Lower leg skin (tissue), 2 donors: Measurements from ENCODE around the gene COL5A1.

- PRO-cap, result unidirectional peak, plus-strand start at chr9:133944710
- RAMPAGE, long total RNA, 2 experiments, result no peak in any of the 2 experiments
Measured at GRCh38 chr9:133944387-133945672, 47.3 kb downstream of the VAV2 start.

DNA sequence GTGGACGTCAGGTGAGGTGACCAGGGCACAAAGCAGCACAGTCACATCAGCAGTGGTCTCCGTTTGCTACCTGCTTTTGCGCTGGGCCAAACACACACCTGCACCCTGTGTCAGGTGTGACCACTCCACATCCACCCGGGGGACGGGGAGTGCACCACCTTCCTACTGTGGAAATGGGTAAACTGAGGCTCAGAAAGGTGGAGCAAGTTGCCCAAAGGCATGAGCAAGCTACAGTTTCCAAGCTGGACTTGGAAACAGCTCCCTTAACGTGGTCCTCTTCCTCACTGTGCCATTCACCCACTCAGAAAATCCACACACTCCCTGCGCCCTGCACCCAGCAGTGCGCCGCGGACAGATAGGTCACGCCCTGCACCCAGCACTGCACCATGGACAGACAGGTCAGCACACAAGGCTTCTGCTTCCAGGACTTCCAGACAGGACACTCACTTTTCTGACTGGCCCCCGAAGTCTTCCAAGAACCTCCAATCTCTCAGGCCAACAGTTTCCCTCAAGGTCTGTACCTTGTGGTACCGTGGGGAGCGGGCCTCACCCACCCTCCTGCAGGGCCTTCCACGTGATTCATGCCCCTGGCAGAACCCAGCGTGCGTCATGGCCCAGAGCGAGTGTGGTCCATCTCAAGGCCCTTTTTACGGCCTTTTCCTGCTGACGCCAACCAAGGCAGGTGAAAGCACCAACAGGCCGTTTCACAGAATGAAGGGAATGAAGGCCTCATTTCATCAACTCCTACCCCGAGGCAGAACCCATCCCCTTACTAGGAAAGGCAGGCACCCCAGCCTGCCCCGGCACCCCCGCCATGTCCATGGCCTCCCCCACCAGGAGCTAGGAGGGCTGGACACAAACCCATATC, 17.5 kb downstream of the VAV2 start:
- PRO-cap, result no peak
- RAMPAGE, long total RNA, 2 experiments, result no peak in any of the 2 experiments

DNA sequence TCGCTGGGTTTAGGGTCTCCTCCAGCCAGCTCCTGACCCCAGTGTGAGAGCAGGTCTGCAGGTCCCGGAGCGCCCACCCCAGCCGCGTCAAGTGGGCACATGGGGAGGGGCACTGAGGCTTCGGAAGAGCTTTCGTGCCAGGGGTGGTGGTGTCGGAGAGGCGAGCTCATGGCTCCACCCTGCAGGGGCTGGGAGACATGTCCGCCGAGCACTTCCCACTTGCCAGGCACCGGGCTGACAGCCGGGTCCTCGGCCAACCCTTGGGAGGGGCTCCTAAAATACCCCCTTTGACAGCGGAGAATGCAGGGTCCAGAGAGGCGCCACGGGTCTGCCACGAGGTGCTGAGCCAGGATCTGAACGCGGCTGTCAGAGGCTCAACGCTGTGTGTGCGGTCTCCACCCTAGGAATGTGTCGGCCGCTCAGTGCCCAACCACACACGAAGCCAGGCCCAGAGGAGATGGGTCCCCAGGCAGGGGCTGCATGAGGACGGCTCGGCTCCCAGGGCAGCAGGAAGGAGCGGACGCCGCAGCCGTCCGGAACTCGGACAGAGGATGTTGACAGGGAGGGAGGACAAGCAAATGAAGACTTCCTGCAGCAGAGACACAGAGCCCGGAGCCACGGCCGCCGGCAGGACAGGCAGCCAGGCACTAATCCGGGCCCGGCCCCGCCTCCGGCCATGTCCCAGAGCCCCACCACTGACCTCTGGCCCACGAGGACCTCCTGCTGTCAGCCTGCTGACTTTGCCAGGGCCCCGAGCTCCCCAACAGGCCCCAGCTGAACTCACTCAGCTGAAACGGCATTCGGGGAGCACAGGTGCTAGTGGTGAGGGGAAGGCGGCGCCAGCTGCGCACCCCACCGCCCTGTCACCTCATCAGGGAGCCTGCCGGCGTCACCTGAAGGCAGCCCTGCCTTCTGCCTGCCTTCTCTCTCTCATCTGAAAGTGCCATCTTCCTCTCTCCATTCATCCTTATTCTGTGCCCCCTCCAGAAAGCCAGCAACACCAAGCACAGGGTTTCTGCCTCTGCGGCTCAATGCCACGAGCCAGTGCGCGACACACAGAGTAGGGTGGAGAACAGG, 12.8 kb downstream of the VAV2 start:
- PRO-cap, result no peak
- RAMPAGE, long total RNA, 2 experiments, result no peak in any of the 2 experiments

DNA sequence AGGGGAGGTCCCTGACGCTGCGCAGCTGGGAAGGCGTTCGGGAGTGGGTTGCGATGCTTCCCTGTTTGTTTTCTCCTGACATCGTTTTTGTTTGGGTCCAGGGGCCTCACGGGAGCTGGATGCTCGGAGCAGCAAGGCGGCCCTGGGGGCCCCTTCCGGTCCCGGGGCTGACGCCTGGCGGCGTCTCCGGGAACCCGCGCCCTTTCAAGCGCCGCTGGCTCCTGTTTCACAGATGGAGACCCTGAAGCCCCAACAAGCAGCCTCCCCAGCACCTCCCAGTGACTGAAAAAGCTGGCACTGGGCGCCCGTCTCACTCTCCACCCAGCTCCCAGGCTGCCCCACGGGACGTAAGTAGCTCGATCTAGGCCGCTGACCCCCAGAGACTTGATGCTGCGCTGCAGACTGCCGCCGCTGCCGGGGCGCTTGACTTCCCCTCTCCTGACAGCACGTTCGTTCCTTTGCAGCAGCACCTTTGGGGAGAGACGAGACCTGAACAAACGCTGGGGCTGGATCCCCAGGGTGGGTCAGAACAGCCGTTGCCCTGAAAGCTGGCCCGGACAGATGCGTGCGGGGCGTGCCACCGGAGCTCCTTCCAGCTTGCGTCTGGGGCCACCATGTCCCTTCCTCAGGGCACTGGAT, 582 bp downstream of the BRD3OS start:
- PRO-cap, result no peak
- RAMPAGE, long total RNA, 2 experiments, result no peak in any of the 2 experiments

DNA sequence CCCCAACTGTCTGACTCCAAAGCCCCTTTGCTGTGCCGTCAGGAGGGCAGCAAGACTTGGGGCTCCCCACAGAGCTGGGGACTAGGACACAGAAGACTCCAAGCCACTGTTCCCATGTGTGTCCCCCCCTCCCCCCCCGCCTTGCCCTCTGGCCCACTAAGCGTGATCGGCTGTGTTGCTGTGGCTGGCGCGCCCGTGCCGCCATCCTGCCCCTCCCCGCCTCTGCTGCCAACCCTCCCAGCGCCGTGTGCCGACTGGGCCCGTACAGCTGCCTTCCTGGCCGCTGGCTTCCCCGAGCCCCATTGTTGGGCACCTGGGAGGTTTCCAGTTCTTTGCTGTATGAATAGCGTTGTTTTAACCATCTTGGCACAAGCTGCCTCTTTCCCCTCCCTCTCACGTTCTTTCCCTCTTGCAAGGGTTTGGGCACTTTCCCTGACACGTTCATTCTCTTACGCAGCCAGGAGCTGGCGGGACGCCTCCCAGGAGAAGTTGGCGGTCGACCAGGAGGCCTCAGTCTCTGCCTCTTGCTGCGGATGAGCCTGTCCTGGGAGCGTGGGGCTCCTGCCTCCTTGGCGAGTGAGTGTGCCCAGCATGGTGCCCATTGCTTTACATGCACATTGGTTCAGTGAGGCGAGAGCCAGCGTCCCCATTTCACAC, 43.2 kb upstream of the RXRA start:
- PRO-cap, result no peak
- RAMPAGE, long total RNA, 2 experiments, result no peak in any of the 2 experiments

DNA sequence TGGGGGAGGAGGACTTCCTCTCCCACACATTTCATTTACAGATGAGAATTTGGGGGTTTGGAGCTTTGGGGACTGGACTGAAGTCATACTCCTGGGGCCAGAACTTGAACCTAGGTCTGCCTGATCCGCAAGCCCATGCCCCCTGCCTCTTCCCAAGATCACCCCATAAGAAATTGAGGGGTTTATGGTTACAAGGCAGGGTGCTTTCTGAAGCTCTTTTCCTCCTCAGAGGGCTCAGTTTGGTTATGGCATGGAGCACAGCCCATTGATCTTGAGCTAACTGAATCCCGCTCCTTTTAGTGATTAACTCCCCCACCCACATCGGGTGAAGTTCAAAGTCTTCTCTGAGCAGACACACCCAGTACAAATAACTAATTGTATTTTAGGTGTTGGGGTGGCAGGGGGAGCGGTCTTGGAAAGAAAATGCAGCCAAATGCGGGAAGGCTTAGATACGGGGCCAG, 18.7 kb upstream of the RXRA start:
- PRO-cap, result no peak
- RAMPAGE, long total RNA, 2 experiments, result no peak in any of the 2 experiments

DNA sequence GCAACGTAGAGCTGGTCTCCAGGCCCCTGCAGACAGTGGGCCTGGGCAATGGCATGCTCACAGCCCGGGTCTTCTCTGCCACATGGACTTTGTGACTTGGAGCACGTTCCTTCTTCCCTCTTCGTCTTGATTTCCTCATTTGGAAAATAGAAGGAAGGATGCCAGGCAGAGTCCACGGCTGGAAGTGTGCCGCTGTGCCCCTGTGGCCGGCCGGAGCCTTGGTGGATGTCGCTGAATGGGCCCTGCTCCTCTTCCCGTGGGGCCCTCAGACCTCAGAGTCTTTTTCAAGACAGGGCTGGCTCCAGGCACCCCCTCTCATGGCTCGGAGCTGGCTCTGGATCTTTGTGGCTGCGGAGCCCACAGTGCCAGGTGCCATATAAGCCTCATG, 10.1 kb downstream of the RXRA start:
- PRO-cap, result no peak
- RAMPAGE, long total RNA, 2 experiments, result no peak in any of the 2 experiments

GRCh38 chr9:134341315-134342219, 15.3 kb downstream of the RXRA start:
- PRO-cap, result no peak
- RAMPAGE, long total RNA, 2 experiments, result no peak in any of the 2 experiments

DNA sequence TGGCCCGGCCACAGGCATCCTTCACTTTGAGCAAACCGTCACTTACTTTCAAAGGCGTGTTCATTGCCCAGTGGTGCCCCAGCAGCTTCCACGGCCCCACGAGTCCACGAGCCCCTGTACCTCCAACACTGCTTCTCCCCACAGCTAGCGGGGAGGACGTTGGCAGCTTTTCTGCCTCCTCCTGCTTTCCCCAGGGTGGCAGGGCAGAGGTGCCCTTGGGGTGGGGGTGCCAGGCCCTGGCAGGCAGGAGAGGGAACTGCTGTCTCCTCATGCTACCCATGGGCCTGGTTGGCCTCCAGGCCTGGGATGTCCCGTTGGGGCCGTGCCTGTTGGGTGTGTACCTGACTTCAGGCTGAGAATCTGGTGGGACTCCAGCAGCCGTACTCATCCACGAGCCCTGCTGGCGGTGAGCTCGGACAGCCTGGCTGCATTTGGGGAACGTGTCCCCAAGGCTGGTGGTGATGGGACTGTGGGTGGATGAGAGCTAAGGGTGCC, 27.3 kb downstream of the RXRA start:
- PRO-cap, result no peak
- RAMPAGE, long total RNA, 2 experiments, result no peak in any of the 2 experiments

GRCh38 chr9:134364353-134365185, 38.3 kb downstream of the RXRA start:
- PRO-cap, result no peak
- RAMPAGE, long total RNA, 2 experiments, result no peak in any of the 2 experiments

GRCh38 chr9:134390261-134391275, 64.3 kb downstream of the RXRA start:
- PRO-cap, result no peak
- RAMPAGE, long total RNA, 2 experiments, result no peak in any of the 2 experiments

- PRO-cap, result no peak
- RAMPAGE, long total RNA, 2 experiments, result no peak in any of the 2 experiments
Measured at GRCh38 chr9:134420765-134421366, 94.6 kb downstream of the RXRA start.

DNA sequence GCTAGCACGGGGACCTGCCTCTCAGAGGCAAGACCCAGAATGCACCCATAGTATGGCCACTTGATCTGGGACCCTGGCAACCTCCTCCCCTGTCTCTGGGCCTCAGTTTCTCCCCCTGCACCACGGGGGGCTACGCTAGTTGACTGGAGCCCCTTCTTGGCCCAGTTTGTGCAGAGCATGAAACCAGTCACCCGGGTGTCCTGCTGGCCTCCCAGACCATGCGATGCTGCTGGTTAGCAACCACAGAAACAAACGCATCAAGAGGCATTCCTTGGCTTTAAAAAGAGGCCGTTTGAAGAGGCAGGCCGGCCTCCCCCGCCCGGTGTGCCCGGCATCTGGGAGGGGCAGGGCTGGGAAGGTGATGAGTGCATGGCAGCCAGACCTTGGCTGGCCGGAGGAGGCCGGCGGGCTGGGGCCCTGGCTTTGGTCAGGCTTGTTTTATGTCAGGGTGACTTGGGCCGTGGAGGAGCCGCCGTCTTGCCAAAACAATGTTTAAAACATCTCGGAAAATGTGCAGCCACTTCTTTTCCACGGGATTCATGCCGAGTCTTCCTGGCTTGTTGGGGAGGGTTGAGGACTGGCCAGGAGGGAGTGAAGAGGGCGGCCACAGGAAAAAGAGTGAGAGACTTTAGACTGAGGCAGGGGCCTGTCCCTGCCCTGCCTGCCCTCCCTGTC, 142.7 kb downstream of the RXRA start:
- PRO-cap, result no peak
- RAMPAGE, long total RNA, 2 experiments, result no peak in any of the 2 experiments

- PRO-cap, result no peak
- RAMPAGE, long total RNA, 2 experiments, result no peak in any of the 2 experiments
Measured at GRCh38 chr9:134637263-134637863, 4.2 kb upstream of the COL5A1 start.

DNA sequence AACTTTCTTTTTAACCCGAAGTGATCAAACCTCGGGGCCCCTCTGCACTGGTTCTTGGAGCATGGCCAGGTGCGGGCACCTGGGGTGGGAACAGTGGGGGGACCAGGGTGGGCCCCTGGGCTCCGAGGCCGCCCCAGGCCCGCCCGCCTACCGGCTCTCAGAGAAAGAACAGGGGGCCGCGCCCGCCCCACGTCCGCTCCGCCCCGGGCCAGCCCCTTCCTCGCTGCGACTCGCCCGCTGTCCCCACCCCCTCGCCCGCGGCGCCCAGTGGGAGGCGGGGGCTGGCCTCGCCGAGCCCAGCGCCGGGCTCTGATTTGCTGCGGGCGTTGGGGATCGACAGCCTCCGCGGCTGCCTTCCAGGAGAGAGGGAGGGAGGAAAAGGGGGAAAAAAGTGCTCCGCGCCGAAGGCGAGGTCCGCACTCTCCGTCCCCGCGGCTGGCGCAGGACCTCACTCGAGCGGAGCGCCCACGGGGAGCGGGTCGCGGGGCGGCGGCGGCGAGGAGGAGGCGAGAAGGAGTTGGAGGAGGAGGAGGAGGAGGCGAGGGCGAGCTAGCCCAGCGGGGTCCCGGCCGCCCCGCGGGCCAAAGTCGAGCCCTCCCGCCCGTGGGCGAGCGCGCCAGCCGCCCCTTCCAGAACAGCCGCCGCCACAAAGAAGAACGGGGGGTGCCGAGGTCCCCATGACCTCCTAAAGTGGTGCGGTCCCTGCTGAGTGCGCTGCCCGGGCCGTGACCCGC, at the start of gene COL5A1:
TSS of gene COL5A1 (plus strand) at position 413 of the 734 bp plus-strand sequence.
- PRO-cap, result bidirectional peak, plus-strand start at position 413 of the sequence, minus-strand start at position 159 of the sequence
- RAMPAGE, long total RNA, 2 experiments, result no peak in any of the 2 experiments

DNA sequence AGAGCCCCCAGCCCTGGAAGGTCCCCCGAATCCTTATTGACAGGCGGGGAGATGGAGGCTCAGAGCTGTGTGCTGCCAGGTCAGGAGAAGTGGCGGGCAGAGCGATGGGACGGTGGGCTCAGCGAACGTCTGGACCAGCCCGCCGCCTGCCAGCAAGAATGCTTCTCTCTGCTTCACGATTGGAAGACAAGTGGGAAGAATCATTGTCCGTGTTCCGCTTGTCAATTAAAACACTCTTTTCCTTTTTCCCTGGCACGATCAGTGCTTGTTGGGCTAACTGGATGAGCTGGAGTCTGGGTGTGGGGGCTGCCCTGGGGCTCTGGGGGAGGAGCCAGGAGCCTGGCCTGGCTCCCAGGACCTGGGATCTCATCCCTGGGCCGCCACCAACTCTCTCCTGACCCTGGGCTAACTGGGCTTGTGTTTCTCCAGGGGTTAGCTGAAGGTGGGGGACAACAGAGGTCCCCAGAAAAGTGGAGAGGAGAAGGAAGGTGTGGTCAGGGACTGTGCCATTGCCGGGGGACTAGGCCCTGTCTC, 1.7 kb downstream of the COL5A1 start:
- PRO-cap, result no peak
- RAMPAGE, long total RNA, 2 experiments, result no peak in any of the 2 experiments

DNA sequence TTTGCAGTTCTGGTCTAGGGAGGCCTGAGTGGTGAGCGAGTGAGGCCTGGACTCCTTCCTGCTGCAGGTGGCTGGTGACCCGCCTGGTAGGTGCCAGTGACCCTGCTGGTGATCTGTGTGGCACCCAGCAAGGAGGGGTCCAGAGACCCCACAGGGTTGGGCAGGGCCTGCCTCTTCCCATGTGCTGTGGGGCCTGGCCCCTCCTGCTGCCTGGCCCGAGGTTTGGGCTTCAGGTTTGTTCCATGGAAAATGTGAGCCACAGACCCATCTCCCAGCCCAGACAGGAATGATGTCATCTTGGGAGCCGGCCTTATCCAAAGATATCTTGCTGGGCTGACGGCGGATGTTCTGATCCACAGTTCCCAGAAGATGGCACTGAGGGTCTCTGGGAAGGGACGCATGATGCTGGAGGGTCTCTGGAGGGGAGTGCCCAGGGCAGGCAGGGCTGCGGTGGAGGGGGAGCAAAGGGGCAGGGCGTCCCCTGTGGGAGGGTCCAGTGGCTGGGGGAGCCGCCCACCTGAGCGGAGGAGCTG, 67.9 kb downstream of the COL5A1 start:
- PRO-cap, result no peak
- RAMPAGE, long total RNA, 2 experiments, result no peak in any of the 2 experiments

GRCh38 chr9:134728190-134728843, 86.7 kb downstream of the COL5A1 start:
- PRO-cap, result no peak
- RAMPAGE, long total RNA, 2 experiments, result no peak in any of the 2 experiments

DNA sequence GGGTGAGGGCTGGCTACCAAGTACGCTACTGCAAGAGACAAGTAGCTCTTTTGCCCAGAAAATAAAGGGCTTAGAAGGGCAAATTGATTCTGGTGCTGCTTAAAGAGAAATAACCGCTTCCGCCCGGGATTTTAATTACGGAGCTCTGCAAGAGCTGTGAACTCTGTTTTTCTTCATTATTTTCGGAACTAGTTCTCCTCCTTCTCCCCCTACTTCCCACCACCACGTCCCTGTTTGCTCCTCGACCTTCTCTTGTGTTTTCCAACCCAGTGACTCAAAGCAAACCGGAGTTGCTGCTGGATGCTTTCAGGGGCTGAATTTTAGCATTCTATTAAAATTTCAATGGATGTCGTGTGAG, 139.7 kb upstream of the PPP1R26 start:
- PRO-cap, result no peak
- RAMPAGE, long total RNA, 2 experiments, result no peak in any of the 2 experiments

GRCh38 chr9:135469361-135469837, 10.2 kb upstream of the PPP1R26 start:
- PRO-cap, result no peak
- RAMPAGE, long total RNA, 2 experiments, result no peak in any of the 2 experiments